Glomerular endothelial cell (primary cell): ENCODE measurements around a stretch of chr11.

DNA sequence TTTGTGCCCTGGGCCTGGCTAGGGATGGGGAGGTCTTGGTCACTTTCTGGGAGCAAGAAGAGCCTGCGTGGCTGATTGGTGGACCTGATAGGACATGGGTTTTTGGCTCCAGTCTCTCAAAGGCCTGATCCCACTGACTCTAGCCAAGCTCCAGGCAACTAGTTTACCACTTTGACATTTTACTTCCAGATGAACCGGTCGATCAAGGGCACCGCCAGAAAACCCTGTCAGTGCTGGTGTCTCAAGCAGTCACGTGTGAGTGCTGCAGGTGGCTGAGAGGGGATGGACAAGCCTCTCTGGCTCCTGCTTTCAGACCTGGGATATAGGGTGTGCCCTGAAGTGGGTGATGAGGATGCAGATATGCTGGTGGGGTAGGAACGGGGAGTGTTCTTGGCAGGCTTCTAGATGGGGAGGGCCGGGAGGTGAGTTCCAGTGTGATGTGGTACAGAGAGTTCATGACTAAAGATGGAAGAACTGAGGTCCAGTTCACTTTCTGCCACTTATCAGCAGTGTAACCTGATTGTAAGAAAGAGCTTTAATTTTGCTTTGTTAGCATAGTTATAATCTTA lies 5.4 kb downstream of the SIDT2 start:
- RAMPAGE, long total RNA: no peak

DNA sequence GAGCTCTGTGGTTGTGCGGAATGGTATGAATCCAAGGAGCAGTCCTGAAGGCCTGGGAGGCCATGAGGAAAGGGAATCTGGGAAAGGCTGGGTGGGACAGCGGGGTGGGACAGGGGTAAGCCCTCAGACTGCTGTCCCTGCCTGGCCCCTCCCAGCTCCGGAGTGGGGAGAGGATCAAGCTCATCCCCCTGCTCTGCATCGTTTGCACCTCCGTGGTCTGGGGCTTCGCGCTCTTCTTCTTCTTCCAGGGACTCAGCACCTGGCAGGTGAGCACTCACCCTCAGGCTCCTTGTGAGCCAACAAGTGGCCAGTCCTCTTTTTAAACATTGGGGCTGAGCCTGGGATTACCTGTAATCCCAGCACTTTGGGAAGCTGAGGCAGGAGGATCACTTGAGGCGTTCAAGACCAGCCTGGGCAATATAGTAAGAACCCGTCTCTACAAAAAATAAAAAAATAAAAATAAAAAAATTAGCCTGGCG lies 5.4 kb upstream of the TAGLN start:
- RAMPAGE, long total RNA: no peak

- RAMPAGE, long total RNA: no peak
Measured at GRCh38 chr11:117201655-117202228, 2.6 kb downstream of the TAGLN start.

GRCh38 chr11:117216886-117217708 lies 14.8 kb downstream of the PCSK7 start:
- RAMPAGE, long total RNA: no peak

DNA sequence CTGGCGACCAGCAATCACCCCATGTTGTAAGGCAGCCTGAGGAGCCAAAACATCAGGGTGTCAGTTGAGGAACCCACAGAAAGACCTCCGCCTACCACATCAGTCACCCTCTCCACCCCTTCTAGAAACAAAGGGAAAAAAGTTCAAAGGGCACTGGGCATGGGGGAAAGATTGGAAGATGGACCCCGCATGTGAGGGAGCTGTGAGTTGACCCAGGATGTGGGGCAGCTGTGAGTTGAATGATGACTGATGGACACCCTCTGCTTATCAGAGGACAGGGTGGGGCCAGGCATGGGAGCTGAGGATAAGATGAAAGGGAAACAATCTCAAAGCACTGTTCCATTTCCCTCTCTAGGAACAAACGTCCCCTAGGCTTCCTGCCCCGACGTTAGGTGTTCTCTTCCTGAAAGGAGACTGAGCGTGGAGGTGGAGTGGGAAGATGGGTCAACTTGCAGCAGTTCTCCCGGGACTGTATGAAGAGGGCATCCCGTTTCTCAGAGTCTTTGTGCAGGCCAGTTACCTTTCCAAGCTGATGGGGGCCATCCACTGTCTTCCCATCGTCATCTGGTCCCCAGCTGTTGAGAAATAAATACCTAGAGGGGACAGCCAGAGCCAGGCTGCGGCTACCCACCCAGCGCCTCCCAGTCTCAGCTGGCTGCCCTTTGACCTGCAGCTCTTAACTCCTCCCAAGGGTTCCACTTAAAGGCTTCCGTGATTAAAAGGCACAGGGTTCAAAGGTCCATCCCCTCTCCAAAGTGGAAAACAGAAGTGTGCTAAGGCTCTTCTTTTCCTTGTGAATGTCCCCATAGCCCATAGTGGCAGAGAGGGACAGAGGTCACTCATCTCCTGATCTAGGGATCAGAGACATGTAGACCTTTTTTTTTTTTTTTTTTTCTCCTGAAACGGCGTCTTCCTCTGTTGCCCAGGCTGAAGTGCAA lies 7.4 kb downstream of the PCSK7 start:
- RAMPAGE, long total RNA: no peak

- RAMPAGE, long total RNA: no peak
Measured at GRCh38 chr11:117246575-117247158, 14.2 kb downstream of the RNF214 start.

GRCh38 chr11:117535133-117536188 lies 207.8 kb downstream of the CEP164 start:
- RAMPAGE, long total RNA: no peak

DNA sequence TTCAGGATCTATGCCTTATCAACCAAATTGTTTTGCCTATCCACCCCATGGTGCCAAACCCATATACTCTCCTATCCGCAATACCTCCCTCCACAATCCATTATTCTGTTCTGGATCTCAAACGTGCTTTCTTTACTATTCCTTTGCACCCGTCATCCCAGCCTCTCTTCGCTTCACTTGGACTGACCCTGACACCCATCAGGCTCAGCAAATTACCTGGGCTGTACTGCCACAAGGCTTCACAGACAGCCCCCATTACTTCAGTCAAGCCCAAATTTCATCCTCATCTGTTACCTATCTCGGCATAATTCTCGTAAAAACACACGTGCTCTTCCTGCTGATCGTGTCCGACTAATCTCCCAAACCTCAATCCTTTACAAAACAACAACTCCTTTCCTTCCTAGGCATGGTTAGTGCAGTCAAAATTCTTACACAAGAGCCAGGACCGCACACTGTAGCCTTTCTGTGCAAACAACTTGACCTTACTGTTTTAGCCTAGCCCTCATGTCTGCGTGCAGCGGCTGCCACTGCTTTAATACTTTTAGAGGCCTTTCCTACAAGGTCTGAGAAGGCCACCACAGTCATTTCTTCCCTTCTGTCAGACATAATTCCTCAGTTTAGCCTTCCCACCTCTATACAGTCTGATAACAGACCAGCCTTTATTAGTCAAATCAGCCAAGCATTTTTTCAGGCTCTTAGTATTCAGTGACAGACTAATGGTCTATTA lies 12.0 kb downstream of the FXYD2 start:
- RAMPAGE, long total RNA: no peak

GRCh38 chr11:117870028-117870699 lies 6.3 kb downstream of the FXYD6 start:
- RAMPAGE, long total RNA: no peak

- RAMPAGE, long total RNA: no peak
Measured at GRCh38 chr11:117993213-117993657, 7.0 kb downstream of the IL10RA start.

- RAMPAGE, long total RNA: no peak
Measured at GRCh38 chr11:118084191-118084840, 2.4 kb downstream of the SMIM35 start.

- RAMPAGE, long total RNA: no peak
Measured at GRCh38 chr11:118144822-118145936, 7.4 kb downstream of the SCN4B start.

GRCh38 chr11:118194065-118194398 lies 17.6 kb upstream of the SCN2B start:
- RAMPAGE, long total RNA: no peak

DNA sequence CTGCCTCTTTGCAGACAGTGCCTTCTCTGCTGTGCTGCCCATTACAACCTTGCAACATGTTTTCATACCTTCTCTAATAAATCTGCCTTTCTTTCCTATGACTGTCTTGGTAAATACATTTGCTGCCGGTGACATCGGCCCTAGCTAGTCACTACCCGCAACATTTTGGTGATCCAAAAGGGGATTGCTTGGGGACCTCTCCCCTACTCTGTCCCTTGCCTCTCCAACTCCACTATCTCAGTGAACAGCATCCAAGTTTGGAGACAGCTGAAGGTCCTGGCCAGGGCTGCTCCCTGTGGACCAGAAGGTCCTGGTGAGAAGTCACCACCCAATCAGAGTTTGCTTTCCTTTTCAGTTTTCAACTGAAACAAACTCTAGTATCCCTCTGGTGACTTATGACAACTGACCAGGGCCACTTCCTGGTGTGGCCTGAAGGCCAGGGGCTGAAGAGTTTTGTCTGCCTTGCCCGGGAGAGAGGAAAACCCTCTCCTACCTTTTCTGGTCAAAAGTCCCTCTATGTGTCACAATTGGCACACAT lies 5.2 kb downstream of the JAML start:
- RAMPAGE, long total RNA: no peak

- RAMPAGE, long total RNA: no peak
Measured at GRCh38 chr11:118359816-118360062, 339 bp downstream of the UBE4A start.

DNA sequence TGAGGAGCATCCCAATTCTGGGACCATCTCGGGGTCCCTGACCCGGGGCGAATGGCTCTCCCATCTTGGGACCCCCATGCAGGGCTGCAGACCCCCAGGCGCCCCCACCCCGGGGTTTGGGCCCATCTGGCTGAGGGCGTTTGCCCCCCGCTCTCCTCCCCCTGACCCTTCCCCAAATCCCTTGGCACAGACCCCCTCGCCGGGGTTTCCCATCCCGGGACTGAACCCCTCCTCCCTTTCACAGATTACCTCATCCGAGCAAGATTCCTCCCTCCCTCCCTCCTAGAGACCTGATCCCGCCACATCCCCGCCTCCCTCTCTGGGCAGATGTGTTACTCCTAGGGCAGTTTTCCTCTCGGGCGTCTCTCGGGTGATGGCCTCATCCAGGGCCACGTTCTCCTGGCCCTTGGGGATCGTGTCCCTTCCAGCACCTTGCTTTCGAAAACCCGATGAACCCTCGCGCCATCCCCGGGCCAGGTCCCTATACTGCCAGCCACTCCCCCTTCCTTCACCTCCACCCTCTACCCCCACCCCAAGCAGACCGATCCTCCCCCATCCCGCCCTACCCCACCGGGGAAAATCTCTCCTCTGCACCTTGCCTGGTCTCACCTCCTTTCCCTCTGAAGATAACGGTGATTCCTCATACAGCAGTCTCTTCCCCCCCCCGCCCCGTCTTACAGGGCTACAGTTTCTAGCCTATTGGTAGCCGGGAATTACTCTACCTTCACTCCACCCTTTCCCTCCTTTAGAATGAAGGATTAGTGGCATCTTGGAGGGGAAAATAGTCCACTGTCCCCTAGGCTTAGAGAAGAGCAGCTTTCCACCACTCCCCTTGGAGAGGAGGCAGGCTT lies 952 bp downstream of the KMT2A start:
- RAMPAGE, long total RNA: no peak

DNA sequence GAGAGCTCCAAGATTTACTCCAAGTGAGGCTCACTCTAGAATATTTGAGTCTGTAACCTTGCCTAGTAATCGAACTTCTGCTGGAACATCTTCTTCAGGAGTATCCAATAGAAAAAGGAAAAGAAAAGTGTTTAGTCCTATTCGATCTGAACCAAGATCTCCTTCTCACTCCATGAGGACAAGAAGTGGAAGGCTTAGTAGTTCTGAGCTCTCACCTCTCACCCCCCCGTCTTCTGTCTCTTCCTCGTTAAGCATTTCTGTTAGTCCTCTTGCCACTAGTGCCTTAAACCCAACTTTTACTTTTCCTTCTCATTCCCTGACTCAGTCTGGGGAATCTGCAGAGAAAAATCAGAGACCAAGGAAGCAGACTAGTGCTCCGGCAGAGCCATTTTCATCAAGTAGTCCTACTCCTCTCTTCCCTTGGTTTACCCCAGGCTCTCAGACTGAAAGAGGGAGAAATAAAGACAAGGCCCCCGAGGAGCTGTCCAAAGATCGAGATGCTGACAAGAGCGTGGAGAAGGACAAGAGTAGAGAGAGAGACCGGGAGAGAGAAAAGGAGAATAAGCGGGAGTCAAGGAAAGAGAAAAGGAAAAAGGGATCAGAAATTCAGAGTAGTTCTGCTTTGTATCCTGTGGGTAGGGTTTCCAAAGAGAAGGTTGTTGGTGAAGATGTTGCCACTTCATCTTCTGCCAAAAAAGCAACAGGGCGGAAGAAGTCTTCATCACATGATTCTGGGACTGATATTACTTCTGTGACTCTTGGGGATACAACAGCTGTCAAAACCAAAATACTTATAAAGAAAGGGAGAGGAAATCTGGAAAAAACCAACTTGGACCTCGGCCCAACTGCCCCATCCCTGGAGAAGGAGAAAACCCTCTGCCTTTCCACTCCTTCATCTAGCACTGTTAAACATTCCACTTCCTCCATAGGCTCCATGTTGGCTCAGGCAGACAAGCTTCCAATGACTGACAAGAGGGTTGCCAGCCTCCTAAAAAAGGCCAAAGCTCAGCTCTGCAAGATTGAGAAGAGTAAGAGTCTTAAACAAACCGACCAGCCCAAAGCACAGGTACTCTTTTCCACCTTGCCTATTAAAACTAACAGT lies 37.3 kb downstream of the KMT2A start:
- RAMPAGE, long total RNA: no peak

DNA sequence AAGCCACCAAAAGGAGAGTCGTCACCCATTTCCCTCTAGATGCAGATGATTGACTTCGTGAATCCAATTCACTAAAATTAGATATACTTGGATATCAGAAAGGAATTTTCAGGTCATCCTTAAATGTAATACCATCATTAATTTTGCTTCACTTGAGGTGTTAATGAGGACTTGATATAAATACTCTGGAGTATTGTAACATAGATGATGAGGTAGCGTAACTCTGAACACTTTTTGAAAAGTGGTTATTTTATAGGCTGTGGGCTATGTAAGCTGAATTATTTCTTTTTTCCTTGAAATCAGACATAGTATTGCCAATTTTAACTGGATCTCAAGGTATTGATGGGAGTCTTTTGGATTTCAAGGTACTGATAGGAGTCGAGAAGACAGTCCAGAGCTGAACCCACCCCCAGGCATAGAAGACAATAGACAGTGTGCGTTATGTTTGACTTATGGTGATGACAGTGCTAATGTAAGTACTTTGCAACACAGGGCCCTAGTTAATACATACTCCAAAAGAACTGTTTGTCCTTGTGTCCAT lies 31.3 kb upstream of the TTC36 start:
- RAMPAGE, long total RNA: no peak

DNA sequence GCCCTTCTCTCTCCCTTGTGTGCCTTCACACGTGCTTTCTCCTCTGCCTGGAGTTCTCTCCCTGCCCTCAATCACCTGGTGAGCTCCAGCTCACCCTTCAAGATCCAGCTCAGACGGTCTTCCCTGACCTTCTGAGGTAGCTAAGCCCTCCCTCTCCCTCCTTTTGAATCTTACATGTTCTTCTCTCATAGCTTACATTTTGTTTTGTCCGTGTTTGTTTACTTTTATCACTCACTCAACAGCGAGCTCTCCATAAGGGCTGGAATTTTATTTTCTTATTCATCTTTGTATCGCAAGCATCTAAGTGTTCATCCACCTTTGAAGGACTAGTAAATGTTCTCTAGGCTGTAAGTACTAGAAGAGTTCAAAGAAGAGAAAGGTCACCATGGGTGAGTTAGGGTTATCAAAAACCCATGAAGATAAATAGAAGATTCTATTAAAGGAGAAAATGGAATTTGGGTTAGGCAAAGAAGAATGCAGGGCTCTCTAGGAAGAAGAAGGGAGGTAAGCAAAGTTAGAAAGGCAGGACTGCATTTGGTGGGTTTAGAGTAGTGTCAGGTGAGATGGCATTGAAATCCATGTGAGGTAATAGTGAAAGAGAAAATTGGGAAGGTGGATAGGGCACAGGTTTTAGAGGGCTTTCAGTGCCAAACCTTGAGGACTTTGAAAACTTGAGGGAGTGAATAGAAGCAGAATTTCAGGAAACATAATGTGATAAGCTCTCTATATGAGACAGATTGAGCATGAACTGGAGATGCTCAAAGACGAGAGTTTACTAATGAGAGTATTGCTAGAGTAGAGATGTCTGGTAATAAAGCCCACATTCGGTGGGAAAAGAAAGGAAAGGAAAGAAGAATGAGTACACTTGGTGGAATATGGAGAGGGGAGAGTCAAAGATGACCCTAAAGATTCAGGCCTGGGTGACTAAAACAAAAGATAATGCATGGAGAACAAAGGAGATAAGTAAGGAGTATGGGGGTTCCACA lies 16.6 kb upstream of the TTC36 start:
- RAMPAGE, long total RNA: no peak

DNA sequence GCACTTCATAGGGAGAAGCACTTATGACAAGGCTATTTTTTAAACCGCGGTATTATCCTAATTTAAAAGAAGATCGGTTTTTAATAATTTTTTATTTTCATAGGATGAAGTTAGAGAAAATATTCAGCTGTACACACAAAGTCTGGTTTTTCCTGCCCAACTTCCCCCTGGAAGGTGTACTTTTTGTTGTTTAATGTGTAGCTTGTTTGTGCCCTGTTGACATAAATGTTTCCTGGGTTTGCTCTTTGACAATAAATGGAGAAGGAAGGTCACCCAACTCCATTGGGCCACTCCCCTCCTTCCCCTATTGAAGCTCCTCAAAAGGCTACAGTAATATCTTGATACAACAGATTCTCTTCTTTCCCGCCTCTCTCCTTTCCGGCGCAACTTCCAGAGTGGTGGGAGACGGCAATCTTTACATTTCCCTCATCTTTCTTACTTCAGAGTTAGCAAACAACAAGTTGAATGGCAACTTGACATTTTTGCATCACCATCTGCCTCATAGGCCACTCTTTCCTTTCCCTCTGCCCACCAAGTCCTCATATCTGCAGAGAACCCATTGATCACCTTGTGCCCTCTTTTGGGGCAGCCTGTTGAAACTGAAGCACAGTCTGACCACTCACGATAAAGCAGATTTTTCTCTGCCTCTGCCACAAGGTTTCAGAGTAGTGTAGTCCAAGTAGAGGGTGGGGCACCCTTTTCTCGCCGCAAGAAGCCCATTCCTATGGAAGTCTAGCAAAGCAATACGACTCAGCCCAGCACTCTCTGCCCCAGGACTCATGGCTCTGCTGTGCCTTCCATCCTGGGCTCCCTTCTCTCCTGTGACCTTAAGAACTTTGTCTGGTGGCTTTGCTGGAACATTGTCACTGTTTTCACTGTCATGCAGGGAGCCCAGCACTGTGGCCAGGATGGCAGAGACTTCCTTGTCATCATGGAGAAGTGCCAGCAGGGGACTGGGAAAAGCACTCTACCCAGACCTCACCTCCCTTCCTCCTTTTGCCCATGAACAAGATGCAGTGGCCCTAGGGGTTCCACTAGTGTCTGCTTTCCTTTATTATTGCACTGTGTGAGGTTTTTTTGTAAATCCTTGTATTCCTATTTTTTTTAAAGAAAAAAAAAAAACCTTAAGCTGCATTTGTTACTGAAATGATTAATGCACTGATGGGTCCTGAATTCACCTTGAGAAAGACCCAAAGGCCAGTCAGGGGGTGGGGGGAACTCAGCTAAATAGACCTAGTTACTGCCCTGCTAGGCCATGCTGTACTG lies 3.2 kb upstream of the TTC36 start:
- RAMPAGE, long total RNA: no peak